ENCODE measurements around the genes RETREG2, DNPEP, GMPPA, ASIC4, TMEM198 and OBSL1.

DNA sequence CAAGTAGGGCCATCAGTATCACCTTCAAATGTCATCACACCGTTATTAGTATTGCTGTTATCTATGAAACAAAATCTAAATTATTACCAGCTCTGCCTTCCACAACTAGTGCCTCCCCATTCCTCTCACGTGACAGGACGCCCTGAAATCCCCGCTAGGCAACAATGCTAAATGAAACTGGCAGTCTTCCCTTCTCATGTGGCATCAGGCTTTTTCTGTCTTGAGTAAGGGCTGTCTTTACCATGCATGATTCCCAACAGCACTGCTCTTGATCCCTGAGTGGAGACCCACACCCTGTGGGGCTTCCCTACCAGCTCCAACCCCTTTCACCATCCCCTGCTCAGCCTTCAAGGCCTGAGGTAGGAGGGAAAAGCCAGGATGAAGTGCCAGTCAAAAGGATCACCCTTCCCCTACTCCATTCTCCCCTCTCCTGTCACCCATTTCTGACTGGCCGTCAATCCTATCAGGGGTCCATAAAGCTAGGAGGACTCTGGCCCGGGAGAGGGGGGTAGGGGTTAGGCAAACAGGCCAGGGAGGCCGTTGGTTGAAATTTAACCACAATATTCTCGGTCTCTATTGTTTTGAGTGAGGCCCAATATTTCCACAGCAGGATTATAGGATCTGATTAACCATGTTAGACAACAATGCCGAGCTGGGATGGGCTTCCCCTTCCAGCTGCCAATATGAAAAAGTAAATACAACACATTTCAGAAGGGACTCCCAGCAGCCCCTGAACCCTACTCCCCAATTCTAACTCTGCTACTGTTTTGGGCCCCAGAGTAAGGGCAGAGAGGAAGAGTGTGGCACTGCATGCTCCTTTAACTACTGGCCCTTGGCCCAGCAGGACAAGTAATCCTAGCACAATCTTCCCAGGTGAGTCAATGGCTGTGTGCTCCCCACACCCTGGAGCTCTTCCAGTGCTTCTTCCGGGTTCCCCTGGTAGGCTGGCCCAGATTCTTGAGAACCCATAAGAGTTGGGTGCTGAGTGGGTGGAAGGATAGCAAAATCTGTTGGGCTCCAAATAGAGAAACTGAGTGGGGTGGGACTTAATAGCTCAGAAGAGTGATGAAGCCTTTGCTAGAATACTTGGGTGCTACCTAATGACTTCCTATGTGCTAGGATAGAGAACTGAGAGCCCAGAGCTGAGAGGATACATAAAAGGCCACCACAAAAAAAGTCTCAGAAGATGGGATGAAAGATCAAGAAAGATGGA lies 10.5 kb upstream of the IHH start:
- PRO-cap, 2 experiments = peak in 2 of 2 experiments; most common plus-strand start position 641 of the sequence (in 1); most common minus-strand start position 824 of the sequence (in 2)

DNA sequence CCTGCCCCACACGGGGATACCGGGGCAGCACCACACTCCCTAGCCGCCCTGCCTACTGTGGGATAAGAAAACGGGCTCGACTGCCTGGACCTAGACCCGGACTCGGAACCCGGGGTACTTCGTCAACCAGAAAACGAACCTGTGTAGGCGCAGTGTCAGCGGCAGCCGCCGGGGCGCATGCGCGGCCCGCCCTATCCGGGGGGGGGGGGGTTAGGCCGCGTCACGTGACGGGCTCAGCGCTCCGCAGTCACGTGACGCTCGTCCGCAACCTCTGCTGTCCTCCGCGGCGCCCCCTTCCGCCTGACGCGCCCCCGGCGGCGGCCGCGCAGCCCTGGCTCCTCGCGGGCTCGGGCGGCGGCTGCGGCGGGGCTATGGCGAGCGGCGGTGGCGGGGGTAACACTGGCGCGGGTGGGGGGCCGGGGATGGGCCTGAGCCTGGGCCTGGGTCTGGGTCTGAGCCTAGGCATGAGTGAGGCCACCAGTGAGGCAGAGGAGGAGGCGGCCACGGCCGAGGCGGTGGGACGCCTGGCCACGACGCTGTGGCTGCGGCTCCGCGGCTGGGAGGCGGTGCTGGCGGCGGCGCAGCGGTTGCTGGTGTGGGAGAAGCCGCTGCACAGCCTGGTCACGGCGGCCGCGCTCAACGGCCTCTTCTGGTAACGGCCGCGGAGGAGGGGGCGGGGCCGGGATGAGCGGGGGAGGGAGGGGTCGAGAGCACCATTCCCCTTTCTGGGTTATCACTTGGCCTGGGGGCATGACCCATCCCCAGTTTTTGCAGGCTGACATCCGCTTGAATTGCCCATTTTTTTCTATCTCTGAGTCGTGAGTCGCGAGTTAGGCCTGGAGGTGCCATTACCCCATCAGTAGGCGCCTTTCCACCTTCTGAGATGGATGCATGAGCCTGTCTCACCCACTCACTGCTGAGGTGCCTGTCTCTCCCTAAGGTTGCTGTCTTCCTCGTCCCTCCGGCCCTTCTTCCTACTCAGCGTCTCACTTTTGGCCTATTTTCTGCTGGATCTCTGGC lies at the start of gene RETREG2:
RETREG2 (plus strand) TSS at position 294 of the 1,020 bp plus-strand sequence.
- PRO-cap, 2 experiments = peak in 2 of 2 experiments; most common plus-strand start position 267 of the sequence (in 1); most common minus-strand start position 135 of the sequence (in 2)

GRCh38 chr2:219244905-219245287 lies 348 bp downstream of the GLB1L start:
- PRO-cap, 2 experiments = no peak in any of the 2 experiments

DNA sequence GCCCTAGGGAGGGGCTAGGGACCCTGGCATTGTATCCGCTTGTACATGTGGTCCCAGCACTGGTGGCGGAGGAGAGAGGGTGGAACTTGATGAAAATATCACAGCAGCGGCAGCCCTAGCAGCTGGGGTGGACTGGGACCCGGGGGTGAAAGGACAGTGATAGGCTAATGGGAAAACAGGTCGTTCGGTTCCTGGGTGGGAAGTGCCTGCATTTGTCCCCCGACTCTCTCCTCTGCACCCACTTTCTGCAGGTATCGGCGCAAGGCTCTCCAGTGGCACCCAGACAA lies 1.1 kb downstream of the DNAJB2 start:
- PRO-cap, 2 experiments = no peak in any of the 2 experiments

DNA sequence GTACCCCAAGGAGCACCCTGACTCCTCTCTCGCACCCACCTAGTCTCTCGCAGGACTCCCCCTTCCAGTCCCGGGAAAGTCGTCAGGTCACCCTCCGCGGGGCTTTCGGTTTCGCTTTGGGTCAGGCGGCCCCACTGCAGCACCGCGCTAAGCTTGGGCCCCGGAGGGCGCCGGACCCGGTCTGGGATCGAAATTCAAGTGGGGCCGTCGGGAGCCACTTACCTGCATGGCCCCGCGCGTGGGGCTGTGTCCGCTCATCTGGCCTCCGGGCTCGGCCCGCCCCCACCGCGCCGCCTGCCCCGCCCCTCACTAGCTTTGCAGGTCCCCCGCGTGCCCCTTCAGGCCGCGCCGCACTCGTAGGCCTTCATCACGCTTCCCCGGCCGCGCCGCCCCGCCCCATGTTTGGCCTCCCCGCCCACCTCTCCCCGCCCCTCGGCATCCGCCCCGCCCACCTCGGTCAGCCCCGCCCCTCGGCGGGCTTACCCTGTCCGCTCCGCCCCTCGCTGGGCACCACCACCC lies at the start of gene DNPEP:
DNPEP (minus strand) TSS at position 376 of the 519 bp plus-strand sequence.
- PRO-cap, 2 experiments = peak in 2 of 2 experiments; most common minus-strand start position 371 of the sequence (in 1)

- PRO-cap, 2 experiments = no peak in any of the 2 experiments
Observed at GRCh38 chr2:219399707-219400291, 12.1 kb upstream of the DNPEP start.

GRCh38 chr2:219405495-219406064 lies 12.6 kb upstream of the DES start:
- PRO-cap, 2 experiments = no peak in any of the 2 experiments

- PRO-cap, 2 experiments = no peak in any of the 2 experiments
Observed at GRCh38 chr2:219423015-219423483, 4.9 kb downstream of the DES start.

GRCh38 chr2:219428619-219428940 lies 6.1 kb upstream of the SPEG start:
- PRO-cap, 2 experiments = no peak in any of the 2 experiments

DNA sequence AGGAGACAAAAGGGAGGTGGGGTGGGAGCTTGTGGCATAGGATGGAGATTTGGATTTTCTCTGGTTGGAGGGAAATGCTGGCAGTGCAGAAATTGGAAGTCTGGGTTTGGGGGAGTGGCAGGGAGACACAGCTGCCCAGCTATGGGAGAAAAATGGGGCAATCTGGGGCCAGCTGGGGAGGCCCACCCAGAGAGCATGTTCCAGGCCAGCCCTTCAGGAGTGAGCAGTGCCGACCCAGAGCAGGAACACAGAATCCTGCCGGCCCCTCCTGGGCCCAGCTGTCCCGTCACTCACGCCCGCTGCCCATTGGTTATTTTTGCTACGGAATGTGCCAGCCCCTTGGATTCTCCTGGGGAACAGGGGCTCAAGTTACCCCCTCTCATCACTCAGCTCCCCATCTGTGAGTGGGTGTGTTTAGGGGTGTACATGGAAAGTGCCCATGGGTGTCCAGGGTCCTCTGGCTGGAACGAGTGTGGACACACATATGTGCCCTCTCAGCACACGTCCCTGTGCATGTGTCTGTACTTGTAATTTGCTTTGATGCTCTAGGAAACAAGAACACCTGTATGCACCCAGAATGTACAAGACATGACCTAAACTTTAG lies 4.9 kb downstream of the SPEG start:
- PRO-cap, 2 experiments = no peak in any of the 2 experiments

- PRO-cap, 2 experiments = peak in 1 of 2 experiments; most common minus-strand start chr2:219460618 (in 1)
Observed at GRCh38 chr2:219460170-219461714, 26.1 kb downstream of the SPEG start.

DNA sequence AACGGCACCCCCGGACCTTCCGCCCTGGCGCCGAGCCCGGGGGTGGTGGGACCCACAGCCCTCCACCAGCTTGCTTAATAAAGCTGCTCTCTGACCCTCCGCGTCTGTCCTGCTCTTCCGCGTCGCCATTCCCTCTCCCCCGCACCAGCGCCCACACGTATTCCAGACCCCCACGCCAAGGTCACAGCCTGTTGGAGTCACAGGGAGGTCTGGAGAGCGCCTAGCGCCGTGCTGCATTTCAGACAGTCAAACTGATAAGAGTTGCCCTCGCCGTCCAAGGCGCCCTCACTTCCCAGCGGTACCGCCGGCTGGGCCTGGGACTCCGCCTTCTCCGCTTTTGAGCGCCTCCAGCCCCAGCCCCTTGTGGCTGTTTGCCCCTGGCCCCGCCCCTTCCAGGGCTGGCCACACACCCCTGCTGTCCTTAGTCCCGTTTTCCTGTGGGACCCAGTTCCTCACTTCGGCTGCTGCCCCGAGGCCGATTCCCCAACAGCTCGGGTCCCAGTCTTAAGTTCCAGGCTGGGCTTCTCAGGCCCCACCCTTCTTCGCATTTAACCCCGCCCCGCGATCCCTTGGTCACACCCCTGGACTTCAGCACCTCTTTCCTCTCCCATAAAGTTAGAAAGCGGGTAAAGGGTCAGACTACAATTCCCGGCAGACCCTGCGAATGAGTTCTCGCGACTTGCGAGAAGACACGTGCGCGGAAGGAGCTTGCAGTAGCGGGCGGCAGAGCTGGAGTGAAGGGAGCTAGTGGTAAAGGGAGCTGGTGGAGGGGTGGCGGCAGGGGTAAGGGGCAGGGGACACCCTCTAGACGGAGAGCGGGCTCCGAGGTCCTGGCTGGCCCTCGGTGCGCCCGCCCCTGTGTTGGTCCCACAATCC lies at the start of gene GMPPA:
GMPPA (plus strand) TSS at position 703 of the 876 bp plus-strand sequence.
- PRO-cap, 2 experiments = peak in 2 of 2 experiments; most common plus-strand start position 726 of the sequence (in 2); most common minus-strand start position 339 of the sequence (in 2)

DNA sequence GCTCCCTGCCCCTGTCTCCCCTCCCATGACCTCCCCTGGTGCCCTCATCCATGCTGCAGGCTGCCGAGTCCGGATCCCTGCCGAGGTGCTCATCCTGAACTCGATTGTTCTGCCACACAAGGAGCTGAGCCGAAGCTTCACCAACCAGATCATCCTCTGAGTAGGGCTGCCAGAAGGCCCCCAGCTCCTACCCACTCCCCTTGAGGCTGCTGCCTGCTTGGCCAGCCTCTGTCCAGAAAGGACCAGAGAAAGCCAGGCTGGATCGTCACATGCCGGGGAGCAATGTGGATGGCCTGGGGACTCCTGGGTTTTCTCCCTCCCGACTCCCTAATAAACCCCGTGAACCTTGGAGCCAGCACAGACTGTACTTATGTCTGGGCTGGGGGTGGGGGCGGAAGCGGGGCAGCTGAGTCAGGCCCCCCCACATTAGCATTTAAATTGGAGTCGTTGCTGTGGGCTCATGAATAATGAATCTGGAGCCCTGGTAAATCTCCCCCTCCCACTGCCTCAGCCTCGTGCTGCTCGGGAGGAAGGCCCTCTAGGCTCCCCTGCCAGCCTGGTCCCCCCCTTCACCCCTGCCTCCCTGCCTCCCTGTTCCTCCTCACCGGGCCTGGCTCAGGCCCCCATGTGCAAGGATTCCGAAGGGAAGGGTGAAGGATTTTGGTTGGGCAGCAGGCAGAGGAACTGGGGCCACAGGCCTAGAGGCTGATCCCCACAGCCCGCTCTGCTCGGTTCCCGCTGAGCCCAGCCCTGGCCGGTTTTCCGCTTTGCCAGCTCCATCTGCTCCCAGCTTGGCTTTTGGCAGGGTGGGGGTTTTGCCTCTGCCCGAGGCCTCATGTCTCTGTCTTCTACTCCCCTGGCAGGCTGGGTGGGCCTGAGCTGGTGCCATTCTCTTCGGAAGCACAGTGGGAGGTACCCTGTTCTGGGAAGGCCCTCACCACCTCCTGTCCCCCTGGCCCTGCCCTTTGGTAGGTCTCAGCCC lies 7.4 kb upstream of the ASIC4 start:
- PRO-cap, 2 experiments = no peak in any of the 2 experiments

GRCh38 chr2:219514089-219515280 lies at the start of gene ASIC4:
ASIC4 (plus strand) TSS chr2:219514482.
- PRO-cap, 2 experiments = no peak in any of the 2 experiments

DNA sequence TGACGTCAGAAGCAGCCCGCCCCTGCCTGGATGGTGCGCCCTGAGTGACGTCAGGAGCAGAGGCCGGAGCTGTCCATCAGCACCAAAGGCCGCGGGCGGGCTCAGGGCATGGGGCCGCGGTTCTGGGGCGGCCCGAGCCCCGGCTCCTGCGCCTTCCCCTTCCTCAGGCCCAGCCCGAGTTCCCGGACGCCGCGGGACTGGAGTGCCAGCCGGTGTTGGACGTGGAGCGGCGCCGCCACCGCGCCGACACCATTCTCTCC lies at the start of gene TMEM198:
TMEM198 (plus strand) TSS at position 50 of the 260 bp plus-strand sequence.
- PRO-cap, 2 experiments = peak in 2 of 2 experiments; most common plus-strand start position 53 of the sequence (in 1)

GRCh38 chr2:219562448-219562879 lies 8.9 kb downstream of the OBSL1 start:
- PRO-cap, 2 experiments = no peak in any of the 2 experiments

GRCh38 chr2:219565249-219565911 lies 6.0 kb downstream of the OBSL1 start:
- PRO-cap, 2 experiments = no peak in any of the 2 experiments

DNA sequence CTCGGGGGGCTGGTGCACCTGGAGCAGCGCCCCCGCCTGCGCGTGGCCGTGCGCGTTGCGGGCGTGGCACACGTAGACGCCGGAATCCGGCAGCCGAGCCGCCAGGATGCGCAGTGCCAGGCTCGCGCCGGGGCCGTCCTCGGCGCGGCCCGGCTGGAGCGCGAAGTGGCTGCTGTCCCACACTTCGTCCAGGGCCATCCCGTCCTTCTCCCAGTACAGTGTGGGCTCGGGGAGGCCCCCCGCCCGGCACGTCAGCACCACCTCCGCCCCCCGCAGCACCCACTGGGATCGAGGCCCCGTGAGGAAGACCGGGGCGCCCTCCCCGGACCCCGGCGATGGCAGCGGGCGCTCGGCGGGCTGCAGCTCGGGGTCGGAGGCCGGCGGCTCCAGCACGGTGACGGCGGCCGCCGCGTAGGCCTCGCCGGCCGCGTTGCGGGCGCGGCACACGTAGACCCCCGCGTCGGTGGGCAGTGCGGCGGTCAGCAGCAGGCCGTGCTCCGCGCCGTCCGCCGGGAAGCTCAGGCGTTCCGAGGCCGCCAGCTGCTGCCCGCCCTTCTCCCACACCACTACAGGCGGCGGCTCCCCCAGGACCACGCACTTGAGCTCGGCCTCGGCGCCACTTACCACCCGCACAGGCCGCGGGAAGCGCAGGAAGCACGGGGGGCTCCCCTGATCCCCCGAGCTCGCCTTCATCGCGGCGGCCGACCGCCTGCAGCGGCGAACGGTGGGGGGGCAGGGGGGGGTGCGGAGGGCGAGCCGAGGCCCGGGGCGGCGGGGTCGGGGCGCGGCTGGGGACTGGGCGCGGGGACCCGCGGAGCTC lies 589 bp downstream of the OBSL1 start:
- PRO-cap, 2 experiments = no peak in any of the 2 experiments

GRCh38 chr2:219571360-219571803 lies at the start of gene OBSL1:
OBSL1 (minus strand) TSS chr2:219571539.
- PRO-cap, 2 experiments = no peak in any of the 2 experiments

DNA sequence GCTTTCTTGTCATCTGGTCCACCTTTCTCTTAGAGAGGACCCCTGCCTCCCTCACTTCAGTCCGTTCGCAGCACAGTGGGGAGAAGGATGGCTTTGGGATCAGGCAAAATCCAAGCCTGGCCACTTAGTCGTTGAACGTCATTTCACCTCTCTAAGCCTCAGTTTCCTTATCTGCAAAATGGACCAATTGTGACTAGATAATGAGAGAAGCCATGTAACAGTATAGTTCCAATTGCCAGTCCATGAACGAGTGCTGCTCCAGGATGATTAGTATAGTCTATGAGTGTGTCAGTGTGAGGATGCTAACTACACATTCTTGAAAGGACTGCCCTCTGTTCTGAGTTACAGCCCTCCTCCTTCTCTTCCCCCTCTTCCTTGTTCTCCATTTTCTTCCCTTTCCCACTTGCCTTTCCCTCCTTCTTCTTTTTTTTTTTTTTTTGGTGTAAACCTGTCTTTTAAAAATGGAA lies 1.1 kb downstream of the INHA start:
- PRO-cap, 2 experiments = no peak in any of the 2 experiments